Ishikawa (cell line): ENCODE data around the genes HTRA1 and GPR26.

GRCh38 chr10:121449474-121450025 lies 148.7 kb downstream of the FGFR2 start:
- RRBS = no CpG with 5 or more reads among the region's 5 CpGs

DNA sequence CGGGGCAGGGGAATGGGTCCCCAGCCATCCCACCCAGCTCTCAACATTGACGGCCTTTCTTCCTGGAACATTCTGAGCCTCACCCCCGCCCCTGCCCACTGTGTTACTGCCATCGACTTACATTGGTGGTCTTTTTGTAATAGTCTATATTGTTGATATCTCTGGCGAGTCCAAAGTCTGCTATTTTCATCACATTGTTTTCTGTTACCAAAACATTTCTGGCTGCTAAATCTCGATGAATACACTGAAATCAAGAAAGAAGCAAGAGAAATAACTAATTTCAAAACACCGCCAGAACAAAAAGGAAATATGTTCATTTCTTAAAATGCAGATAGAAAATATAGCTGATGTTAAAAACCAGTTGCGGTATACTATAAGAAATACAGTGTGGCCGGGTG lies 110.4 kb downstream of the FGFR2 start:
- RRBS = no CpG with 5 or more reads among the region's 9 CpGs

GRCh38 chr10:121527507-121528329 lies 70.5 kb downstream of the FGFR2 start:
- RRBS = no CpG with 5 or more reads among the region's 9 CpGs

- RRBS = no CpG with 5 or more reads among the region's 4 CpGs
These were observed 70.4 kb upstream of the FGFR2 start for GRCh38 chr10:121668661-121668991.

DNA sequence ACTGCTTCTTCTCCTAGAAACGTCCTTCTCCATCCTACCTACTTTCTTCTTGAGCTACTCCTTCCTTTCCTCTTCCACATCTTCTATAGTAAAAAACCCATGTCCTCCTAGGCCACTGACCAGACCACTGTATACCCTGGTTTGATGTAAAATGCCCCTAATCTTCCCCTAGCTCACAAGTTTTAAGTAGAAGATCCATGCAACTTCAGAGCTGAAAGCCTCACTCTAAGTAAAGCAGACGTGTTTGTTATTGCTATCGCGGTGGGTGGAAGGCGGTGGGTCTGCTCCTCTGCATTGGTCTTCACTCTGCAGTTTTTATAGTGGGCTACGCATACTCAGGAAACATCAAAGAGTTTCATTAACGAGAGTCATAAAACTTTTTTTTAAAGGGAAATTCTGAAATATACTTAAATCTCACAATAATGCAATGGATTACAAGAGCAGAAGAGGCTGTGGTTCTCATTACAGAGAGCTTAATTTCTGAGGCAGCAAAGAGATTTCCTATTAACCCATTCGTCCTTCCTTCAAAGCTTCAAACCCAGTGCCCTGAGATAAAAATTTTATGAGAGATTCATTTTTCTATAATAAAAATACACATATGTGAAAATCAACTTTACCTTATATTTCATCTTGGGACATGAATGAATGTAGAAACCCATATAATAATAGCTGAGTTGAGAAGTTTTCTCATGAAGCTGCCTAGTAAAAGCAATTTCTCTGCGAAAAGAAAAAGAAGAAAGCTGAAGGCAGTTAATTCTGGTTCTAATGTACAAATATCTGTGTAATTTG lies 91.5 kb downstream of the ATE1 start:
- RRBS = no CpG with 5 or more reads among the region's 9 CpGs

GRCh38 chr10:121959147-121959842 lies 15.7 kb downstream of the NSMCE4A start:
- RRBS = no CpG with 5 or more reads among the region's 4 CpGs

DNA sequence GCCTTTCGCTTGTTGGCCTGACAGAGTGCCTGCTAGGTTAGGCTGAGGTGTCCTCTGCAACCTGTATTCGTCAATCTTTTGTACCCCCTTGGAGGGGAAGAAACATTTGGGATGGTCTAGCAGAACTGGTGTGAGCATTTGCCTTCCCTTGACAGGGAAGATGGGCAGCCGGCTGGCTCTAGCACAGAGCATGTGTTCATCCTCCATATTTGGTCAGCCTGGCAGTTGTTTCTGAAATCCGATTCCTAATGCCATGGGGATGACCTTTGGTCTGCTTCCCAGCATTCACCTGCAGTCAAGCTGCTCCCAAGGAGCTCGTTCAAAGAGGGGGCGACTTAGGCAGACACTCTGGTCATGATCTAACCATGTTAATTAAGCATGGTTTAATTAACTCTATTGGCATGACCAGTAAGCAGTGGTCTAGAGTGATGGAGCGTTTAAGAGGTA lies 55.3 kb downstream of the TACC2 start:
- RRBS = no CpG with 5 or more reads among the region's 7 CpGs

DNA sequence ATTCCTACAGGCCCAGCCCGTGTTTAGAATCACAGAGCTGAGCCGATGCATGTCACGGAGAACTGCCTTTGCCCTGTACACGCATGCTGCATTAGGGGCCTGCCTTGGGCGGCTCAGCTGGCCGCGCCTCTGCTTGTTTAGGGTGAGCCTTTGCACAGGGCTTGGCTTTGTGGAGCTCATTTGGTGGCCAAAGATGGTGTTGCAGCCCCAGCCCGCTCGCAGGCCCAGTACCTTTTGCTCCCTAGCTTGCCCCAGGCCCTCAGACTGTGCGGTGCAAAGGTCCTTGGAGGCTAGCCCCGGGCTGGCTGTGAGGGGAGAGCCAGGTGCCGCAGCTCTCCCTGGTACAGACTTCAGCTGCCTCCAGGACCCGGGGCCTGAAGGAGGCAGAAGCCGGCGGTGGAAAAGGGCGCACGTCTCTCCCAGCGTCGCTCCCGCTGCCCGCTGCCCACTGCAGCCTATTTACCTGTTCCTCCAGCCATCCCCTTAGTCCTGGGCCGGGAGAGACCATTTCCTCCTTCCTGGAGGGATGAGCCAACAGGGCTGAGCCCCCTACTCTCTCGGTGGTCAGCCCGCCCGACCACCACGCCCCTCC lies 108.2 kb upstream of the BTBD16 start:
- RRBS = 84% methylated on average over 5 of the region's 26 CpGs

DNA sequence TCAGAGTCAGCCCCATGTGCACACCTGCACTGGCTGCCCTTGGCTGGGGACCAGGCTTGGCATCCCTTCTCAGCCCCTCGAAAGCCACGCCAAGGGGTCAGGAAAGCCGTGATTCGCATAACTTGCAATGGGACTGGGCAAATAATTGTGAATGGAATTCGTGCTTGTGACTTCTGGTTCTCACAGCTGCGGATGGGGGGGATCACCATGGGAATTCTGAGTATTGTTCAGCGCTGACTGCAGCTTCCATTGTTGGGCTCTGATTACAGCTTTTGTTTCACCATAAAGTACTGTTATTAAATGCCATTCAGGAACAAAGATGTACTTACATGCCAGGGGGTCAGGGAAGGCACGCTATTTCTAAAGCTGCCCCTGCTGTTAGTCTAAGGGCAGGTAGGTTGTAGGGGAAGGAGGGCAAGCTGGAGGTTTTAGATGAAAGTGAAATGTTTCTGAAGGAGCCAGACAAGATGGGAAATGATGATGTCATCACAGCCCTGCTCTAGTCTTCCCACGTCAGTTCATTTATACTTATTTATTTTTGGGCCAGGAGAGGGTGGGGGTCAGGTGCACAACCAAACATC lies 5.8 kb upstream of the PLEKHA1 start:
- RRBS = no CpG with 5 or more reads among the region's 9 CpGs

GRCh38 chr10:122373614-122374150 lies 826 bp upstream of the PLEKHA1 start:
- RRBS = no CpG with 5 or more reads among the region's 14 CpGs

DNA sequence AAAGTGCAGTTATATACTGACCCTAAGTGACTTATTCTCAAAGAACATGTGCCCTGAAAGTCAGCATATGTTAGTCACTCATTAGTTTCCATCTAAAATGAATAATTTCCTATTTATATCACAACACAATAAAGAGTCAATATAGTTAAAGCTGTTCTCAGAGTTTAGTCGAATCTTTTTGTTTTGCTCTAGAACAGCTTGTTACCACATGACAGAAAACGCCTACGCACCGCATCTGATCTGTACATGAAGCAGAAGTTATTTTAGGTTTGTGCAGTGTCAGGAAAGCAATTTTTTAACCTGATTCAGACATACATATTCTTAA lies 33.2 kb downstream of the PLEKHA1 start:
- RRBS = no CpG with 5 or more reads among the region's 4 CpGs

DNA sequence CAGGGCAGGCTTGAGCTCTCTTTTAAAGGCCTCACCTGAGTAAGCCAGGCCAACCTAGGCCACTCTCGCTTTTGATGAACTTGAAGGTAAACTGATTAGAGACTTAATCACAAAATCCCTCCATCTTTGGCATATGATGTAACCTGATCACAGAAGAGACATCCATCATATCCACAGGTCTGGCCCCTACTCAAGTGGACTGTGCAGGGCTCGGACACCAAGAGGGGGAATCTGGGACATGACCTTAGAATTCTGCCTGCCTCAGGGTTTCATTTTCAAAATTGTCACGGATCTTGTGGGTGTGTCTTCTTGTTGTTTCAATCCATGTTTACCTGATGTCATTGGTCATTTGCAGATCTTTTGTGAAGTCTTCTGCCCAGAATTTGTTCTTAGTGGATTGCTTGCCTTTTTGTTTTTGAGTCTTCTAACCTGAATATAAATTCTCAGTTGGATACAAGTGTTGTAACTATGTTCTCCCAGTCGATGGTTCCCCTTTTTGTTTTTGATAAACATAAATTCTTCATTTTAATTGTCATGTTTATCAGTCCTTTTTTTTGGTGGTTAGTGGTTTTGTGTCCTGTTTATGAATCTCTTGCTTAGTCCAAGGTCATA lies 5.8 kb upstream of the ARMS2 start:
- RRBS = no CpG with 5 or more reads among the region's 4 CpGs

- RRBS = no CpG with 5 or more reads among the region's 4 CpGs
These were observed 5.2 kb upstream of the ARMS2 start for GRCh38 chr10:122449284-122449629.

- RRBS = 5% methylated on average over 14 of the region's 53 CpGs
These were observed 565 bp upstream of the HTRA1 start for GRCh38 chr10:122460678-122461297.

DNA sequence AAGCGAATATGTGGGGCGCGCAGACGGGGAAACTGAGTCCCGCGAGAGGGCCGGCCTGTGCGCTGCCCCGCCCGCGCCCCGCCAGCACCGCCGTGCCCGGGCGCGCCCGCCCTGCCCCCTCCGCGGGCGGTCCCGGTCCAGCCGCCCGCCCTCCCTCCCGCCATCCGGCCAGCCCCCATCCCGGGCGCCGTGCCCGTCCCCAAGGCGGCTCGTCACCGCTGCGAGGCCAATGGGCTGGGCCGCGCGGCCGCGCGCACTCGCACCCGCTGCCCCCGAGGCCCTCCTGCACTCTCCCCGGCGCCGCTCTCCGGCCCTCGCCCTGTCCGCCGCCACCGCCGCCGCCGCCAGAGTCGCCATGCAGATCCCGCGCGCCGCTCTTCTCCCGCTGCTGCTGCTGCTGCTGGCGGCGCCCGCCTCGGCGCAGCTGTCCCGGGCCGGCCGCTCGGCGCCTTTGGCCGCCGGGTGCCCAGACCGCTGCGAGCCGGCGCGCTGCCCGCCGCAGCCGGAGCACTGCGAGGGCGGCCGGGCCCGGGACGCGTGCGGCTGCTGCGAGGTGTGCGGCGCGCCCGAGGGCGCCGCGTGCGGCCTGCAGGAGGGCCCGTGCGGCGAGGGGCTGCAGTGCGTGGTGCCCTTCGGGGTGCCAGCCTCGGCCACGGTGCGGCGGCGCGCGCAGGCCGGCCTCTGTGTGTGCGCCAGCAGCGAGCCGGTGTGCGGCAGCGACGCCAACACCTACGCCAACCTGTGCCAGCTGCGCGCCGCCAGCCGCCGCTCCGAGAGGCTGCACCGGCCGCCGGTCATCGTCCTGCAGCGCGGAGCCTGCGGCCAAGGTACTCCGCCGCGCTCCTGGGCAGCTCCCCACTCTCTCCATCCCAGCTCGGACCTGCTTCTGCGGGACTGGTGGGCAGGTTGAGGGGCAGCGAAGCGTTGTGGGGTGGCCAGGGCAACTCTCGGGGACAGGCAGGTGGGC lies at the start of gene HTRA1:
HTRA1 (plus strand) TSS at position 256 of the 967 bp plus-strand sequence.
- RRBS = 2% methylated on average over 51 of the region's 137 CpGs

DNA sequence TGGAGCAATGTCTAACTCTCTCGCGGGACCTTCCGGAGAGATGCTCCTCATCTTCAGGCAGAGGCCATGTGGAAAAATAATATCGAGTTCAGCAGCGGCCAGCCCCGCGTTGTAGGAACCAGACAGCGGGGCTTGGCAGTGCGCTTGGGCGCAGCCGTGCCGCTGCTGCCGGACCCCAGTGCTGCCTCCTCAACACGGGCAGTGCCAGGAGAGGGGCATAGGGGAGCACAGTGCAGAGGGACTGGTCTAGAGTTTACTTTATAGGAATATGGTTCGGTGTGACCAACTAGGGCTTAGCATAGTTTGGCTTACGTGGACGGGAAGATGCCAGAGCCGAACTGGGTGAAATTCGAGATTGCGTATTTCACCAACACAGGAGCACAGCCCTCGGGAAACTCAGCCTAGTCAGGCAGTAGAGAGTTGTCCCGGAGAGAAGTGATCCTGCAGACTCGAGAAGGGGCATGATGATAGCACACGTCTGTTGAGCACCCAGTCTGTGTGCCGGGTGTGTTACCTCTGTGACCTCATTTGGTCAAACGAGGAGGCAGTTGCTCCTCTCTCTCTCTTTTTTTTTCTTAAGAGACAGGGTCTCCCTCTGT lies 1.7 kb downstream of the HTRA1 start:
- RRBS = 92% methylated on average over 7 of the region's 26 CpGs

GRCh38 chr10:122633074-122633472 lies 39.6 kb upstream of the SPADH start:
- RRBS = no CpG with 5 or more reads among the region's 7 CpGs

- RRBS = 90% methylated on average over 27 of the region's 54 CpGs
These were observed 2.7 kb downstream of the HMX2 start for GRCh38 chr10:123150471-123151276.

- RRBS = 57% methylated on average over 16 of the region's 61 CpGs
These were observed at the start of gene GPR26 for GRCh38 chr10:123665915-123666450. Gene GPR26, plus strand, starts transcription at chr10:123666355.

- RRBS = 94% methylated on average over 4 of the region's 16 CpGs
These were observed 64.0 kb downstream of the CHST15 start for GRCh38 chr10:124029315-124029973.